H4 (cell line): Measurements from ENCODE around the genes TAFA2, DPY19L2 and WIF1.

- RAMPAGE, long total RNA = no peak
Measured at GRCh38 chr12:59030347-59030847, 110.1 kb upstream of the LRIG3 start.

DNA sequence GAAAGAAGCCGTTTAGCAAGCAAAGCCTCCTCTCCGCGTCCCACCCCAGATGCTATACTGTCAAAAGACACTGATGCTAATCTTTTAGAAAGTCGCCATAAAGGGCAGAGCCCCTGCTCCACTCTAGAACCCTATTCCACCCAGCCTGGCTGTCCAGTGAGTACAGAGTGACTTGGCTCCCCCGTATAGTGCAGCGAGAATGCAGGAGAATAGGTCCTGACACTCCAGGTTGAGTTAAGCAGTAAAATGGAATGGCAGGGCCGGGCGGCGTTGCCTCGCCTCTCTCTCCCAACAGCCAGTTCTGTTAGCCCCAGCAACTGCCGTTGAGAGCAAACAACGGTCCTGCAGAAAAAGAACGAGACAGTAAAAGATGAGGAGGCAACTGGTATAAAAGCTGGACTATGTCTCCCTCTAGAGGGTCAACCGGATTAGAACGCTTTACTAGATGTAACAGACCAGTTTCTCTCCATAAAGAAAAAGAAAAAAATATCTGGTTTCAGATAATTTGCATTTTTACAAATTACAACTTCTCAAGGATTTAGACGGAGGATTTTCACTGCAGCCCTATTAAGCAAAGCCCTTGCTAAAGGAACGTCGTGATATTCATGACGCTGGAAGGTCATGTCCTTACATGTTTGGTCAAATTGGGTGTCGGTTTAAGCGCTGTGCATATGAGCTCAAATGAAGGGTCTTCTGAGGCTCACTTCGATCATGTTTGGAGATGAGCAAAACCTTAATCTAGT is at the start of gene TAFA2:
Gene TAFA2, minus strand, starts transcription at position 324 of the 743 bp plus-strand sequence.
- RAMPAGE, long total RNA = no peak

DNA sequence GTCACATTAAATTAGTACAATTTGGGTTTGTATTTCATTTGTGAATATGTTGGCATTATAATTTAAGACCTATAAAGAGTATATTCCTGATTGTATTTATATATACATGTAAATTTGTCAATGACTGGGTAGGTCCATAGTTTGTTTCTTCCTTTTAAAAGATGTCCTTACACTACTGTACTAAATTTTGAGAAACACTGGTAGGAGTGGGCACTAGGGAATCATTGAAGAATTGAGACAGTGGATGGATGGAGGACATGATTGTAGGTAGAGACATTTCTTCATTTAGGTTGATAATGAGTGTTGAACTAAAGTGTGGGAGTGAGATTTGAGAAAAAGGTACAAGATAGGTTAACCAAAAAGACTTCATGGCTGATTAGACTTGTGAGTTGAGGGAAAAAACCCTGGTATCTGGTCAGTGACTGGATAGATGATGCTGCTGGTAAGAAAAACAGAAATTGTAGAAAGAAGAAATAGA is 12.0 kb downstream of the MON2 start:
- RAMPAGE, long total RNA = no peak

DNA sequence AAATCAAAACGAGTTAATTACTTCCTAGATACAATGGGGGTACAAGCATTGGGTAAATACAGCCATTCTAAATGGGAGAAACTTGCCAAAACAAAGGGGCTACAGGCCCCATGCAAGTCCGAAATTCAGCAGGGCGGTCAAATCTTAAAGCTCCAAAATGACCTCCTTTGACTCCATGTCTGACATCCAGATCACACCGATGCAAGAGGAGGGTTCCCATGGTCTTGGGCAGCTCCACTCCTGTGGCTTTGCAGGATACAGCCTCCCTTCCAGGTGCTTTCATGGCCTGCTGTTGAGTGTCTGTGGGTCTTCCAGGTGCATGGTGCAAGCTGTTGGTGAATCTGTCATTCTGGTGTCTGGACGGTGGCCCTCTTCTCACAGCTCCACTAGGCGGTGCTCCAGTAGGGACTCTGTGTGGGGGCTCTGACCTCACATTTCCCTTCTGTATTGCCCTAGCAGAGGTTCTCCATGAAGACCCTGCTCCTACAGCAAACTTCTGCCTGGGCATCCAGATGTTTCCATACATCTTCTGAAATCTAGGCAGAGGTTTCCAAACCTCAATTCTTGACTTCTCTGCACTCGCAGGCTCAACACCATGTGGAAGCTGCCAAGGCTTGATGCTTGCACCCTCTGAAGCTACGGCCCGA is 45.8 kb downstream of the MON2 start:
- RAMPAGE, long total RNA = no peak

DNA sequence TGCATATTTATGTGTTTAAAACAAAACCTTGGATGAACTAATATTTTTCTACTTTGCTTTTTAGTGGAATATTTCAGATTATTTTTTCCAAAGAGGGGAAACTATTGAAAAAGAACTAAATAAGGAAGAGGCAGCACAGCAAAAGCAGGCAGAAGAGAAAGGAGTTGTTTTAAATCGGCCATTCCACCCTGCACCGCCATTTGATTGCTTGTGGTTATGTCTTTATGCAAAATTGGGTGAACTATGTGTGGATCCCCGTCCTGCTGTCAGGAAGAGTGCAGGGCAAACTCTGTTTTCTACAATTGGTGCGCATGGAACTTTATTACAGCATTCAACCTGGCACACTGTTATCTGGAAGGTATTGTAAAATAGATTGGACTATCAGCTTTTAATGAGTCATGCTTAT is 86.2 kb downstream of the MON2 start:
- RAMPAGE, long total RNA = no peak

DNA sequence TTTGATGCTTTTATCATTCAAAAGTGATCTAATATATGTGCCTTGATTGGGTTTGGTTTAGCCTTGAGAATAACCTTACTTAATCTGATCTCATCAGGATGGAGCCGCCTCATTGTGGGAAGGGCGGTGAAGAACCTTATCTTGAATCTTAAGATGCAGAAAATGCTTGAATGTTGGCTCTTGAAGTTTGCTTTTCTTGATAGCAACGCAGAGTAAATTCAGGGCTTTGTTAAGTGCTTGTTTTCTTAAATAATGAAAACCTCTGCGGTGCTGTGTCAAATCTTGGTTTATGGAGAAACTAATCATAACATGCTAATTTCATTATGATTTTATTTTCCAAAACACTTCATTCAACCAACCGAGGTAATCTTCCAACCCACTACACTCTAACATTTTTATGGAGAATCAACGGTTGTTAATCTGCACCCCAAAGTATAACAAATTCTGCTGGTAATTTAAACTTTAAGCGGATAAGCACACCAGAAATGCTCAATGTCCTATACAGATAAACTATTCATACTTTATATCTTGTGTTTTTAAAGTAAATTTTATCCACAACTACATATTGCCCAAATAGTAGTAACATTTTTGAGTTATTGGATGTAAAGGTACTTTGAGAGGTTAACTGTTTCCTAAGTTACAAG is 138.4 kb downstream of the MON2 start:
- RAMPAGE, long total RNA = no peak

- RAMPAGE, long total RNA = no peak
Measured at GRCh38 chr12:62629586-62629785, 162.9 kb downstream of the MON2 start.

- RAMPAGE, long total RNA = no peak
Measured at GRCh38 chr12:62817514-62818406, 117.2 kb downstream of the PPM1H start.

GRCh38 chr12:63667831-63668865 is at the start of gene DPY19L2:
Gene DPY19L2 (minus strand): TSS chr12:63668493.
- RAMPAGE, long total RNA = no peak

- RAMPAGE, long total RNA = no peak
Measured at GRCh38 chr12:63845404-63845590, 797 bp downstream of the SRGAP1 start.

GRCh38 chr12:63960096-63960448 is 115.6 kb downstream of the SRGAP1 start:
- RAMPAGE, long total RNA = no peak

DNA sequence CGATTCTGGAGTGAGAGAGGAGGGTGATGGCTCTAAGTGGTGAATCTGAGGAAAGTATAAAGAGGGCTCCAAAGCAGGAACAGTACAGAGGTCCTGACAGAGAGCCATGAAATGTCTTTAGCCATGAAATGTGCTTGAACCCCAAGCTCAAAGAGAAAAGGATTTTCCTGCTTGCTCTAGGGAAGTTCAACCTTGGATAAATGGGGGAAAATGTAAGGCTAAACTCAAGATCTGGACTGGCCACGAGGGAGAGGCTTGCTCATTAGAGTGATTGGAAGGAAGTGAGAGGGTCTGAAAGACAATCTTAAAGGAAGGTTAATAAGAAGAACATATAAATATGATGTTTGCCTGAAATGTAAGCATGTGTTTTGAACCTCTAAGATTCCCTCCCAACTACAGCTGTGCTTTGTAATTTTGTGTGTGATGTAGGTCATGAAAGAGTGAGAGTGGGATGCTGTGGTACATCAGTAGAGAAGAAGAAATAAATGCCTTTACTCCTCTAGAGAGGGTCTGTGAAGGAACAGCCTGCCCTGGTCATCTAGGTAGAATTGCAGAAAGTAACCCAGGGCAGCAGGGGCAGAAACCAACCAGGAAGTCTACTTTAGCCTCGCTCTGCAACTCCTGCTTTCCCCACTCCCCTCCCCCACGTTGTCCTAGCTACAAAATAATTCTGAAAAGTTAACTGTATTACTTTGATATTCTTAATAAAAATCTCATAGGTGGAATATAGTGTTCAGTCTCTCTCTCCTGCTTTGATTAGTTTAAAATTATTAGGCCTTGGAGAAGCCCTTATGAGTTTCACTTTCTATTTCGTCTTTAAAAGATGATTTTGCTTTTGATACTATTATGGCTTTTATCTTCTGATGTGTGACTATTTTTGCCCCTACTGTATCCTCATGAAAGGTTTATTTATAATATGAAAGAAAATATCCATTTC is 7.4 kb downstream of the TBK1 start:
- RAMPAGE, long total RNA = no peak

DNA sequence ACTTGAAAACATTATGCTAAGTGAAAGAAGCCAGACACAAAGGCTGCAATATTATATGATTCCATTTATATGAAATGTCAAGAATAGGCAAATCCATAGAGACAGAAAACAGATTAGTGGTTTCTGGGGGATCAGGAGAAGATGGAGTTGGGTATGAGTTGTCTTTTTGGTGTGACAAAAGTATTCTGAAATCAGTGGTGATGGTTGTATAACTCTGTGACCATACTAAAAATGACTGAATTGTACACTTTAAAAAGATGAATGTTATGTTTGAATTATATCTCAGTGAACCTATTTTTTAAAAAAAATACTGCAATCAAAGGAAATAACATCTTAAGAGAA is 13.7 kb downstream of the TBK1 start:
- RAMPAGE, long total RNA = no peak

DNA sequence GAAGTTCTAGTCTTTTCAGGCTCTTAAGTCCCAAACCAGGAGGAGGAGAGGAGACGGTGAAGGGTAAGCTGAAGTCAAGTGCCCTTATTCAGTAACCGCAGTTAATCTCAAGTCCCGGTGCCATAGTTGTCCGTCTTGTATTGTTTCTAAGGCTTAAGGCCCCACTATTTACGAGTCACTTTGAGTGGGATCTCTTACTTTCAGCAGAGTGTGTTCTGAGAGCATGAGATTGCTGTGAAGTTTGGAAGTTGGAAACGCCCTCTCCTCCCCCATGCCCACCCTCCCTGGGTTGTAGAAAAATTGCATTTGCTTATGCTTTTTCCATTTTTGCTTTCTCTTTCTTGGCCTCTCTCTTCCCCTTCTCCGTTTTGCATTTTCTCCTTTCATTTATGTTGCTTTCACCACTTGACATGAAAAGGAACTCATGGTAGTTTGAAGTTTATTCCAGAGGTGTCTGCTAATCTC is 1.6 kb downstream of the RASSF3 start:
- RAMPAGE, long total RNA = no peak

GRCh38 chr12:64675742-64676171 is 65.5 kb downstream of the RASSF3 start:
- RAMPAGE, long total RNA = no peak

GRCh38 chr12:64695784-64696611 is 63.2 kb downstream of the GNS start:
- RAMPAGE, long total RNA = no peak

DNA sequence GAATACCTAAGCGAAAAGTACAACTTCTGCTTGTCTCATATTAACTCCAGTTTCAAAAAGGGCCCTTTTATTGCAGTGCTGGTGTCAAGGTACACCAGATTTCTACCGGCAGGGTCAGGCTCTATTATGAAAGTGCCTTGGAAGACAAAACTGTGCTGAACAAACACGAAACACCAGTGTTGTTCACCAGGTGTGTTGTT is 20.1 kb upstream of the GNS start:
- RAMPAGE, long total RNA = no peak

- RAMPAGE, long total RNA = no peak
Measured at GRCh38 chr12:65121006-65121804, at the start of gene WIF1. Gene WIF1 (minus strand): TSS chr12:65121305.

DNA sequence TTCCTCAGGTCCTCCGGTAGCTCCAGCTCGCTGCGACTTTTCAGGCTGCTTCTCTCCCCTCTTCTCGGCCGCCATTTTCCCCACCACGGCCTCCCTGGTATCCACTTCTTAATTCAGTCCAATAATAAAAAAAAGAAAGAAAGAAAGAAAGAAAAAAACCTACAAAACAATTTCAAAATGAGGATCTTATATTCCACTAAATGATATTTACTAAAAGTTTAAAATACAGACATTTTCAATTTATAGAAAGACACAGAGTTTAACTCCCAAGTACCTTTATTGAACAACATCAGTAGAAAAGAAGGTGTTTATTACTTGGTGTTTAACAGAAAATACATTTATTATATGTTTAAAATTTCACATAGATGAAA is 177.9 kb upstream of the HMGA2 start:
- RAMPAGE, long total RNA = no peak

DNA sequence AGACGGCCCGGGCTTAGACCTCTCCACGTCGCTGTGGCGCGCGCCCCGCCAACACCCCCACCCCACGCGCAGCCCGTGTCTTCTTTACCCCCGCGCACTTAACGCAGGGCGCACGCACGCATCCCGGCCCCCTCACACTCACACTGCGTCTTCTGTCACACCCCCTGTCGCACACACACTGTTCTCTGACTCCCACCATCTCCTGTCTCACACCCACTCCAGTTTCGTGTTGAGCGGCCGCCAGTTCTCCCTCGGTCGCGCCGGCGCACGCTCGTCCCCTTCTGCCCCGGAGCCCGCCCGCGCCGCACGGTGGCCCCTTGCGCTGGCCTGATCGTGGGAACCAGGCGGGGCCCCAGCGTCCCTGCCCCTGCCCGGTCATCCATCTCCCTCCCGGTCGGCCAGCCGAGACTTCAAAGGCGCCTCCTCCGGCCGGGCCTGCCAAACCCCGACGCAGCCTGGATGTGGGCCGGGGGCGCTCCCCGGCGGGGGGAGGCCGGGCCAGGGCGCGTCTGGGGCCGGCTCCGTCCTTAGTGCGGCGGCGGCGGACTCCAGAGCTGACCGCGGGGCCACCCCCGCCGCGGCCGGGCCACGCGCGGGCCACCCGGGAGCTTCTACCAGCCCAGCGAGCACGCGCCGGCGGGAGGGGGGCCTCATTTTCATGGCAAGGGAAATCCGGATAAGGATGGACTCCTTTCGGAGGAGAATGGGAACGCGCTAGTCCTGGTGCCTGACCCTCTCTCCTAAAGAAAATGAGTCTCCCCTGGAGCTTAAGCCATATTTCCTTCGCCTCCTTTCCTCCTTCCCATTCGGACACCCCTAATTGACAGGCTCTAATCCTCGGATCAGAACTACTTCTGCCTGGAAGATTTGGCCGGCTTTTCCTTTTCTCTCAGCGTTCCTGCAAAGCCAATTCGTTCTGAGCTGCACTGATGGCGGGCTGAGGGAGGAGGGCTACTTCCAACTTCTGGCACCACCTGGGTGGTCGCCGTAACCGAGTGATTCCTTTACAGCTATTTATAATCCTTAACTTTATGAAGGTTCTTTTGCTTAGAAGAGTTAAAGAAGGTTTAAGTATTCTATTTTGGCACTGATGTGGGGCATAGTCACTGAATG is 81.9 kb upstream of the HMGA2 start:
- RAMPAGE, long total RNA = no peak